Measurements from ENCODE around the genes UBE2G1, PELP1 and RNF167.

DNA sequence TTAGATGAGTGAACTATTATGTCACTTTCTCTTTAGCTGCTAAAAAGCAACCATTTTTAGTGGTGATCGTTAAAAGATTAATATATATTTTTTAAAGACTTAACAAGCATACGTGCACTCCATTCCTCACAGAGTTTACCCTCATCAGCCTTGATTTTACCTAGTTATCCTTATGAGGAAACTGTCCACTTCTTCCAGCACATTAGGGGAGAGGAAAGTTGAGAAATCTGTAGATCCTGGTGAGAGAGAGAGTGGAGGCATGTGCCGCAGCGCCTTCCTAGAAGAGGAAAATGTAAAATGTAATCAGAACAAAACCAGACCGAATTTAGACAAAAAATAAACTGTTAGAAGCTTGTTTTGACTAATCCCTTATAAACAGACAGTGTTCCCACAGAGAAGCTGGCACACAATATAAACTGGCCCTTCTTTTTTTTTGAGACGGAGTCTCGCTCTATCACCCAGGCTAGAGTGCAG lies 37.3 kb downstream of the ZZEF1 start:
- PRO-cap, 2 experiments: no peak in any of the 2 experiments

- PRO-cap, 2 experiments: no peak in any of the 2 experiments
Measured at GRCh38 chr17:4144549-4144840, 1.5 kb downstream of the CYB5D2 start.

DNA sequence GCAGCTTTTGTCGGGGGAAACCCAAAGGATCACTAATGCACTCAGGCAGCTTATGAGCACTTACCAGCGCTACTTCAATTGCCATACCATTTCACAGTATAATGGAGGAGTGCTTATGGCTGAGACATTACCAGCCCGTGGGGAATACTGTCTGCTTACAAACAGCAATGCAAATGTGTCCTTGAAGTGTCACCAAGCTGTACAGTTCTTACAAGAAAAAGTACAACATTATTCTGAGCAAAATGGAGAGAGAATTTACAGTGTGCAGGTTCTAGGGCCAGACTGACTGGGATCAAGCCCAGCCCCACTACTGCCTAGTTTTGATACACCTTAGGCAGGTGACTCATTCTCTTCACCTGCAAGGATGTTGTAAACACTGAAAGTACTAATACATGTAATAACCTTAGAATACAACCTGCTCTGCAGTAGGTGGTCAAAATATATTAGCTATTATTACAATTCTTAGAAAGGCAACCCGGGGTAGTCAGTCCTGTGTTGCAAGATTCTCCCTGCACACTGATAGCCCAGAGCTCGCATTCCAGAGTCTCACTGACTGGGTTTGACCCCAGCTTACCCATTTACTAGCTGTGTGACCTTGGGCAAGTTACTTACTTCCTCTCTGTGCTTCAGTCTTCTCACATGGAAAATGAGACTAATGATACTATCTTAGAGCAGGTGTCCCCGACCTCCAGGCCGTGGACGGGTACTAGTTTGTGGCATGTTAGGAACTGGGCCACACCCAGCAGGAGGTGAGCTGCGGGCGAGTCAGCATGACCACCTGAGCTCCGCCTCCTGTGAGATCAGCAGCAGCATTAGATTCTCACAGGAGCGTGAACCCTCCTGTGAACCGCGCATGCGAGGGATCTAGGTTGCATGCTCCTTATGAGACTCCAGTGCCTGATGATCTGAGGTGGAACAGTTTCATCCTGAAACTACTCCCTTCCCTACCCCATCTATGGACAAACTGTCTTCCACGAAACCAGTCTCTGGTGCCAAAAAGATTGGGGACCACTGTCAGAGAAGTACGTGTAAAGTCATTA lies 16.0 kb downstream of the ANKFY1 start:
- PRO-cap, 2 experiments: no peak in any of the 2 experiments

GRCh38 chr17:4268236-4268711 lies 4.5 kb upstream of the ANKFY1 start:
- PRO-cap, 2 experiments: no peak in any of the 2 experiments

DNA sequence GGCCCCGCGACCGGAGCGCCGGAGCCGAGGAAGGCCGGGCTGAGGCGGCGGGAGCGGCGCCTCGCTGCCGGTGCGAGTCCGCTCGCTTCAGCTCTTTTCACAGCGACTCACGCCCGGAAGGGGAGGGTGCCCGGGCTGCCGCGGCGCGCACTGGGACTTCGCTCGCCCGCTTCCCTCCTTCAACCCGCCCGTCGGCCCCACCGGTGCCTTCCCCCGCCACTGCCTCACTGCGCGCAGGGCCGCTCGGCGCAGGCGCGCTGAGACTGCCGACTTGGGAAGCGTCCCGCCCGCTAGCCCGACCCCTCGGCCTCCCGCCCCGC lies at the start of gene UBE2G1:
TSS of gene UBE2G1 (minus strand) at position 265 of the 320 bp plus-strand sequence.
- PRO-cap, 2 experiments: peak in 2 of 2 experiments; most common minus-strand start position 233 of the sequence (in 2)

DNA sequence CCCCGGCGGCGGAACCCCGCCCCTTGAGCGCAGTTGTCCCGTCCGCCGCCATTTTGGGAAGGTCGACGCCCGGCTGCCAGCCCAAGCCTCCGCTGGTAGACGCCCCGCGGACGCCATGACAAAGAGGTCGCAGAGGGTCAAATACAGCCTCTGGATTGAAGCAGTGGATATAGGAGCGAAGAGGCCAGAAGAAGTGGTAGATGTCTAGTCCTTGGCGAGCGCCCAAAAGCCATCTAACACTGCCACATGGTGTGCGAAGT lies 186 bp upstream of the UBE2G1 start:
- PRO-cap, 2 experiments: peak in 1 of 2 experiments; most common plus-strand start position 60 of the sequence (in 1)

GRCh38 chr17:4599663-4600370 lies 15.5 kb downstream of the SMTNL2 start:
- PRO-cap, 2 experiments: no peak in any of the 2 experiments

DNA sequence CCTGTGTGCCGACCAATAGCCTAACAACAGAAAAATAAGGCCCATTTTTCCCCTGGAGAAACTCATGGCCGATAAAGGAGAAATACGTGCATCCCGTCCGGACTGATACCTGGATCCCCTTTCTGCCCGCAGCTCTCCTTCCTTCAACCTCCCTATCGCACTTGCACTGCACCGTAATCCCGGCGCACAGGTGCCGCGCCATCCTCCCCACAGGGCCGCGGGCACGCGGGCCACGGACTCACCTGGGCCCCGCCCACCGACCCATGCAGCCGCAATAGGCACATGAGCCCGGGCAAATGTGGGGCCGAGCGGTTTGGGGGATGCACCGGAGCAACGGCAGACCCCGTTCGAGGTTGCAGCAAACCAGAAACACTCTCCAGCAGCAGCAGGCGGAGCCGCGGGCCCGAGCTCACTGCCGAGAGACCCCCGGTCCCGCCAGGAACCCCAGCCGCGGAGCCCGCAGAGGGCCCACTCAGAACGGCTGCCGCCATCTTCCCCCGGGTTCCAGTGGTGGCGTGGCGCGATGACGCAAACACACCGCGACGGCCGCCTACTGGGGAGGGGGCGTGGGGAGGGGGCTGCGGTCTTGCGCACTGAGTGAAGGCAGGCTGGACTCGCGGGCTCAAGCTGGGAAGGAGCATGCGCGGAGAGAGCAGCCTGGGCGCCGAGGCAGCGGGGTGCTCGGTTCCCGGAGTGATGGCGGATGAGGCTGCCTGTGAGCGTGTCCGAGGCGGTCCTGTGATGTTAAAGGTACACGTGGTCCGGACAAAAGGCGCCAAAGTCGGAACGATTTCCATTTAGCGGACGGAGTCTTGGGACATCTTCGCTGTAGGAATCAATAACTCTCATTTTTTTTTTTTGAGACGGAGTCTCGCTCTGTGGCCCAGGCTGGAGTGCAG lies at the start of gene PELP1:
TSS of gene PELP1 (minus strand) at position 517 of the 899 bp plus-strand sequence.
- PRO-cap, 2 experiments: peak in 1 of 2 experiments; most common plus-strand start position 596 of the sequence (in 1); most common minus-strand start position 509 of the sequence (in 1)

DNA sequence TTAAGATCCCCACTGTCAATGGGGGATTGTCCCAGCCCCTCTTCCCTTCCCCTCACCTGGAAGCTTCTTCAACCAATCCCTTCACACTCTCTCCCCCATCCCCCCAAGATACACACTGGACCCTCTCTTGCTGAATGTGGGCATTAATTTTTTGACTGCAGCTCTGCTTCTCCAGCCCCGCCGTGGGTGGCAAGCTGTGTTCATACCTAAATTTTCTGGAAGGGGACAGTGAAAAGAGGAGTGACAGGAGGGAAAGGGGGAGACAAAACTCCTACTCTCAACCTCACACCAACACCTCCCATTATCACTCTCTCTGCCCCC lies 10.2 kb upstream of the MED11 start:
- PRO-cap, 2 experiments: no peak in any of the 2 experiments

- PRO-cap, 2 experiments: no peak in any of the 2 experiments
Measured at GRCh38 chr17:4742264-4743093, 2.8 kb upstream of the CXCL16 start.

GRCh38 chr17:4744868-4745435 lies 5.2 kb upstream of the CXCL16 start:
- PRO-cap, 2 experiments: no peak in any of the 2 experiments

DNA sequence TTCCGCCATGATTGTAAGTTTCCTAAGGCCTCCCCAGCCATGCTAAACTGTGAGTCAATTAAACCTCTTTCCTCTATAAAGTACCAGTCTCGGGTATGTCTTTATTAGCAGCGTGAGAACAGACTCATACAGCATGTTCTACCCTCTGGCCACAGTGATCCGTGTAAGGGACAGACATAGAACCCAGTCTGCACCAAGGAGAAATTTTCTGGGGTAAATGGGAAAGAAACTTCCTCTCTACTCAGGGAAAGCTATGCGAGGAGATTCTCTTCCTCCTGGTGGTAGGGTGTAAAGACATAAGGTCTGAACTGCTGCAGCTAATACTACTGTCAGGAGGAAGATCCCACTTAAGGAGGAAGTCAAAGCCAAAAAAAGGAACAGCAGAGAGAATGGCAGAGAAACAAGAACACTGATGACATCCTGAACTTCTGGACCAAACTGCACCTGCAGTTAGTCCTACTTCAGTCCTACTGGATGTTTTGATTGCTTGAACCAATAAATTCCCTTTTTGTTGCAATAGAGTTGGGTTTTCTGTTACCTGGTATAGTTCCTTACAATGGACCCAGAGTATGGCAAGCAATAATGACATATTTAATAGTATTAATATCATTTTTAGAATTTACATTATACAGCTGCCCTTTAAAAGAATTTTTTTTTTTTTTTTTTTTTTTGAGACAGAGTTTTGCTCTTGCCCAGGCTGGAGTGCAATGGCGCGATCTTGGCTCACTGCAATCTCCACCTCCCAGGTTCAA lies 7.0 kb upstream of the TM4SF5 start:
- PRO-cap, 2 experiments: no peak in any of the 2 experiments

- PRO-cap, 2 experiments: no peak in any of the 2 experiments
Measured at GRCh38 chr17:4768037-4768759, 3.5 kb upstream of the TM4SF5 start.

DNA sequence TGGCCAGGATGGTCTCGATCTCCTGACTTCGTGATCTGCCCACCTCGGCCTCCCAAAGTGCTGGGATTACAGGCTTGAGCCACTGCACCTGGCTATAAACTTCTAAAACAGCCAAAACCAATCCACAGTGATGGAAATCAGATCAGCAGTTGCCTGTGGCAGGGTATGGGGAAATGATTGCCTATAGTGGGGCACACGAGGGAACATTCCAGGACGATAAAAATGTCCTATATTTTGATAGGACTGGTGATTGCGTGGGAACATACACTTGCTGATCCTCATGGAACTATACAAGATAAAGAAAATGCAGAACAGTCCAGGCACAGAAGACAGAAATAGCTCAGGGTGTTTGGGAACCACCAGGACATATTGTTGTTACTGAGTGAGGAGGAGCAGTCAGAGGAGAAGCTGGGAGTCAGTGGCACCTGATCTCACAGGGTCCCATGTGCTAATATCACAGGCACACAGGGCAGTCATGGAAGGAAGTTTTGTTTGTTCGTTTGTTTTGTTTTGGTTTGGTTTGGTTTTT lies 5.6 kb downstream of the PLD2 start:
- PRO-cap, 2 experiments: no peak in any of the 2 experiments

- PRO-cap, 2 experiments: peak in 1 of 2 experiments; most common plus-strand start chr17:4858350 (in 1); most common minus-strand start chr17:4858233 (in 1)
Measured at GRCh38 chr17:4858068-4858449, 24.9 kb downstream of the MINK1 start.

- PRO-cap, 2 experiments: no peak in any of the 2 experiments
Measured at GRCh38 chr17:4939217-4939766, 554 bp downstream of the SLC25A11 start.

DNA sequence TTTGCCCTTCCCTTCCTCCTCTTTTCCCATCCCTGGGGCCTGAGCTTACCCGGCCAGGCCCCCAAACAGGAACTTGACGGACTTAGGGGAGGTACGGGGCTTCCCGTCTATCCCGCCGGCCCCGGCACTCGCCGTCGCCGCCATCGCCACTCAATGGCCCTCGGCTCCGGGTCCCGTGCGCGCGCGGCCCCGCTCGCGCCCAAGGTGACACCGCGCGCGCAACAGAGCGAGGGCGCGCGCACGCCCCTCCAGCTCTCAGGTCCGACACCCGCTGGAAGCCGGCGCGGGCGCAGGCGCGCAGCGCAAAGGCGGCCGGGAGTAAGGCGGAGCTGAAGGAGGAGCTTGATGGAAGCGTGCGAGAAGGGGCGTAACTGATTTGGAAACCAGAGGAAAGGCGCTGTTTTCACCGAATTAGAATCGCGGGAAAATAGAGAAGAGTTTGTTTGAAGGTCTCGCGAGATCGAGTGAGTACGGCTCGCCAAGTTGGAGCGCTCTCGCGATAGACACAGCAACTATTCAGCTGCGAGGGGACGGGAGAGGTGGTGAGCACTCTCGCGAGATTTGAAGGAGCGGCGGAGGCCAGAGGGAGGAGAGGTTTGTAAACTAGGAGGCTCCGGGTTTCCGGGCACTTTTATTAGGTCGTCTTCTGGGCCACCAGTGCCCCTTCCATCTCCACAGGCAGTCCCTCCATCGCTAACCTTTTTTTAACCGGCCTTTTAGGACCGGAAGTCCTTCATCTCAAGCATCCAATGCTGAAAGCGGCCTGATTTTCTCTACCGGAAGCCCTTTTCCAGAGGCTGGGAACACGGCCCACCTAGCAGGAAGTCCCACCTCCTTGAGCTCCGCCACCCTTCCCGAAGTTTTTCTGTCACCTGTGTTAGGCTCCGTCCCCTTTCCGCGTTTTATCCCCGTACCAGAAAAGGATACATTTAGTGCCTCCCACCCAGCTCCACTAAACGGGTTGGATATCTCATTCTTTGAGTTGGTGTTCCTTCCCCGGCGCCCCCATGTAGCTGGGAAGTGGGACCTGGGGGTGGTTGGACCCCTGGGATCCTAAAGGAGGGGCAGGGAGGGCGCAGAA lies at the start of gene RNF167:
TSS of gene RNF167 (plus strand) at position 502 of the 1,081 bp plus-strand sequence.
- PRO-cap, 2 experiments: peak in 1 of 2 experiments; most common plus-strand start position 566 of the sequence (in 1); most common minus-strand start position 177 of the sequence (in 1)

GRCh38 chr17:4942568-4943722 lies 2.9 kb downstream of the RNF167 start:
- PRO-cap, 2 experiments: no peak in any of the 2 experiments

DNA sequence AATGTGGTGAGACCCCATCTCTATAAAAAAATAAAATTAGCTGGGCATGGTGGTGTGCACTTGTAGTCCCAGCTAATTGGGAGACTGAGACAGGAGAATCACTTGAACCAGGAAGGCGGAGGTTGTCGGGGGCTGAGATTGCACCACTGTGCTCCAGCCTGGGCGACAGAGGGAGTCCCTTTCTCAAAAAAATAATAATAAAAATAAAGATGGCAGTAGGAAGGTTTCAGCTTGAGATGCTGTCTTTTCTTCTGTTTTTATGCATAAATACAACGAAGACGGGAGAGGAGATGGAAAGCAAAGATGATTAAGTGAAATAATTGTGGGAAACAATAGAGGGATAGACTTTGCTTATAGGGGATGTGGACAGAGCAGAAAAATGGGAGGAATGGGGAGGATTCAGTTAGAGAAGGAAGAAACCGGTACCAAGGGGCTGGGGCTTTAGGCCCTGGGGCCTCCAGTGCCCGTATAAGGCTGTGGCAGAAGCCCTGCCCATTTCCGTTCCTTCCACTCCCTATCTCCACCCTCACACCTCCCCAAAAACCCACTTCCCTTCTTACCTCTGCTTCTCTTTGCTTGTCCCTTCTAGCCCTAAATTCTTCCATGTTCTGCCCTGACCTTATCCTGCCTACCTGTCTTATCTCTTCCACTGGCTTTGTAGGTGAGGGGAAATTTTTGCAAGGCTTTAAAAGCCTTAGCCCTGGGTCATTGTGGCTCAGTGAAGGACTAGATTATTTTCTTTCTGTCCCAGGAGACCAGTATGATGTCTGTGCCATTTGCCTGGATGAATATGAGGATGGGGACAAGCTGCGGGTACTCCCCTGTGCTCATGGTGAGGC lies 4.0 kb downstream of the RNF167 start:
- PRO-cap, 2 experiments: no peak in any of the 2 experiments

DNA sequence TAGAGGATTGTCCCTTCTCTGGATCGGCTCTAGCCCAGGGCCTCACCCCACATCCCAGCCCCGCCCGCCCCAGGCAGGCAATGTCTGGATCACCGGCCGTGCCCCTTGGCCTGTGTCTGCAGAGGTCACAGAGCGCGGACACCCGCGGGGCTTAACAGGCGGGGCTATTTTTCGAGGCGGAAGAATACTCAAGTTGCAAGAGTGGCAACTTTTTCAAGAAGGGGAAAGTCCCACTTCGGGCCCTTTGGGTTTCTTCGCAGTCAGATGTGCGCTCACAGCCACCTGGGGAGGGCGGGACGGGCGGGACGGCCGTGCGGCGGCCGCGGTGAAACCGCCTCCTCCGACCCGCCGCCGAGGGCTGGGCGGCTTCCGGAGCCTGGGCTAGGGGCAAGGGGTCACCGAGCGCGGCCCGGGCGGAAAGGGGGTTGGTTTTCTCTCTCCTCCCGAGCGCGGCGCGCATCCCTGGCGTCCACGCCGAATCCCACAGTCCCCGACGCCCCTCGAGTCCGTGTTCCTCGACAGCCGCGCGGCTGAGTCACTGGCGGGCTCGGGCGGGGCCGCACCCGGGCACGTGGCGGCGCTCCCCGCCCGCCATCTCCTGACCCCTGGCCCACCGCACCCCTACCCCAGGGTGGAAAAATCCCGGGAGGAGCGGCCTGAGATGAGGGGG lies 1.1 kb upstream of the PFN1 start:
- PRO-cap, 2 experiments: peak in 1 of 2 experiments; most common plus-strand start position 275 of the sequence (in 1); most common minus-strand start position 127 of the sequence (in 1)

Measured in cerebral cortex (tissue), 2 donors.